SK-MEL-5 (cell line): ENCODE data around the genes FIBCD1 and NUP214.

GRCh38 chr9:130938173-130938320 is 1.0 kb downstream of the FIBCD1 start:
RAMPAGE:
- cytosol, long total RNA = no peak
- long total RNA = no peak
- nucleus, long total RNA = no peak

RAMPAGE:
- cytosol, long total RNA = no peak
- long total RNA = no peak
- nucleus, long total RNA = no peak
Observed at GRCh38 chr9:130938321-130939523, at the start of gene FIBCD1. Gene FIBCD1, minus strand, starts transcription at chr9:130939247.

GRCh38 chr9:131012327-131012860 is 3.4 kb downstream of the LAMC3 start:
RAMPAGE:
- cytosol, long total RNA = no peak
- long total RNA = no peak
- nucleus, long total RNA = no peak

DNA sequence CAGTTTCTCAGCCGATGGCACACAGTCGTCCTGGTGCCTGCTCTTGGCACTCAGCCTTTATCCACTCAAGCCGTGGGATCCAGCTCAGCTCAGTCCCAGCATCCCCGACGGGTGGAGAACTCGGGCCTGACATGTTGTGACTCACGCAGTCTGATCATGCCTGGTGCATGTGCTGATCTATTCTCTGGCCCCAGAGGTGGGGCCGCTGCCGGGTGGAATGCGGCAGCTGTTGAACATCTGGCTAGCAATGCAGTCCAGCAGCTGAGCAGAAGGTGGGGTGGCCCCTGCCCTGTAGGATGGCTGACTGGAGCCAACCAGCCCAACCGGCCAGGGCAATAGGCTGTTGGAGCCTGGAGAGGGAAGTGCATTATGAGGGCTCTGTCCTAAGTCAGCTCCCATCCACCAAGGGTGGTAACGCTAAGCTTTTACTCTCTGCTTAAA is 1.7 kb upstream of the AIF1L start:
RAMPAGE:
- cytosol, long total RNA = no peak
- long total RNA = no peak
- nucleus, long total RNA = no peak

GRCh38 chr9:131125081-131125747 is at the start of gene NUP214:
Gene NUP214, plus strand, starts transcription at chr9:131125586.
RAMPAGE:
- cytosol, long total RNA = no peak
- long total RNA = no peak
- nucleus, long total RNA = start-site peak on the plus strand at chr9:131125625-131125643, 145 and 79 reads in 2 replicates

RAMPAGE:
- cytosol, long total RNA = no peak
- long total RNA = no peak
- nucleus, long total RNA = no peak
Observed at GRCh38 chr9:131191647-131192543, 66.5 kb downstream of the NUP214 start.

DNA sequence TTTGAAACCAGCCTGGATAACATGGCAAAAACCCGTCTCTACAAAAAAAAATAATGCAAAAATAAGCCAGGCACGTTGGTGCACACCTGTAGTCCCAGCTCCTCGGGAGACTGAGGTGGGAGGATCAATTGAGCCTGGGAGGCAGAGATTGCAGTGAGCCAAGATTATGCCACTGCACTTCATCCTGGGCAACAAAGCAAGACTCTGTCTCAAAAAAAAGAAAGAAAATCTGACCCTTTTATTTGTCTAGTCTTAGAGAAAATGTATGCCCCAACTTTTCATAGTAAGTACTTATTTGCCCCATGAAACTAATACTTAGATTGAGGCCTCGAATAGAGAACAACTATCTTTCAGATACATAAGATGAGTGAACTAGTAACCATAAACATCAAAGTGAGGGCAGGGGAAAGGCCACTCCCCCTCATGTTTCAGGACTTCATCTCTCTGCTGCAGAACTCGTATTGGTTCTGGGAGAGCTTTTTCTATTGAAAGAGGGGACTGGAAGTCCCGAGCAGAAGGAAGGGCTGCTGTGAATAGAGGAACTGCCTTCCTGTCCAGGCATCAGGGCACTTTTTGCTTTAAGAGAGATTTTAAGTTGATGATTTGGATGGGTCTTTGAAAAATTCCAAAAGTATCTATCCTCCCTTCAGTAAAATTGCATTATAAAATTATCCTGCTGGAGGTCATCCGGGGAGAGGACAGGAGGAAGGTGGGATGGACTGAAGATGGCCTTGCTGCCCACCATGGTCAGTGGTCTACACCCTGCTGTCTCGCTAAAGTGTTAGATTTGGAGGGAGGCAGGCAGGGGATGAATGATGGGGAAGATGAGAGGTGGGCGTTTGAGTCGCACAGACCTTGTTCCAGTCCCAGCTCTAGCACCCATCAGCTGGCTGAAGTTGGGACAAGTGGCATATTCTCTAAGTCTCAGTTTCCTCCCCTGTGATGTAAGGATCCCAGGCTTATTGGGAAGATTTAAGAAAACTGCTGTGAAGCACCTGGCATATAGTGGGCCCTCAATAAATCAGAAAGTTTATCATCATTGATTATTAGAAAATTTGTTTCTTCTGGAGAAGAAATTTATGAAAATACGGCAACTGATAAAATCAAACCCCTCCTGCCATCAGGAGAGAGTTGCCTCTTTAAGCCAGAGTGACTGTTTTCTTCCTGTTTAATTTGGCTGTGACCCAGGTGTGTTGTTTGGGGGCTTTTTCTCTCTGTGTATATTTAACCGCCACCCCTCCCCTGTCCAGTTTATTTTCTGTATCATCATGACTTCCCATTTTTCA is 50.7 kb downstream of the FAM78A start:
RAMPAGE:
- cytosol, long total RNA = no peak
- long total RNA = no peak
- nucleus, long total RNA = no peak

DNA sequence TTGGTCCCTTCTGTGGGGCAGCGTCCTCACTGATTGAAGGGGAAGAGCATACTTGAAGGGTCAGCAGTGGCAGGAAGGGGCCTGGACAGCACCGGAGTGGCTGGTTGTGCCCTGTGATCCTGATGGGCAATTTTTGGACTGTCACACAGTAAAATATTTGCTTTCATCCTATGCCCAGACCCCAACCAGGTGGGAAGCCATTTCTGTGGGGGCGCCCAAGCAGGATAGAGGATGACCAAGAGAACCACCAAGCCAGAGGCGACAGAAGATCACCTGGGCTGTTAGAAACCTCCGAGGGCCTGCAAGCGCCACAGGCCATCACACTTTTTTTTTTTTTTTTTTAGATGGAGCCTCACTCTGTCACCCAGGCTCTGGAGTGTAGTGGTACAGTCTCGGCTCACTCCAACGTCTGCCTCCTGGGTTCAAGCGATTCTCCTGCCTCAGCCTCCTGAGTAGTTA is 21.2 kb downstream of the FAM78A start:
RAMPAGE:
- cytosol, long total RNA = no peak
- long total RNA = no peak
- nucleus, long total RNA = no peak

GRCh38 chr9:131299159-131299882 is 9.8 kb downstream of the PLPP7 start:
RAMPAGE:
- cytosol, long total RNA = no peak
- long total RNA = no peak
- nucleus, long total RNA = no peak

GRCh38 chr9:131395064-131395934 is 1.4 kb downstream of the PRRC2B start:
RAMPAGE:
- cytosol, long total RNA = no peak
- long total RNA = no peak
- nucleus, long total RNA = no peak

RAMPAGE:
- cytosol, long total RNA = no peak
- long total RNA = no peak
- nucleus, long total RNA = no peak
Observed at GRCh38 chr9:131407012-131408351, 13.6 kb downstream of the PRRC2B start.

DNA sequence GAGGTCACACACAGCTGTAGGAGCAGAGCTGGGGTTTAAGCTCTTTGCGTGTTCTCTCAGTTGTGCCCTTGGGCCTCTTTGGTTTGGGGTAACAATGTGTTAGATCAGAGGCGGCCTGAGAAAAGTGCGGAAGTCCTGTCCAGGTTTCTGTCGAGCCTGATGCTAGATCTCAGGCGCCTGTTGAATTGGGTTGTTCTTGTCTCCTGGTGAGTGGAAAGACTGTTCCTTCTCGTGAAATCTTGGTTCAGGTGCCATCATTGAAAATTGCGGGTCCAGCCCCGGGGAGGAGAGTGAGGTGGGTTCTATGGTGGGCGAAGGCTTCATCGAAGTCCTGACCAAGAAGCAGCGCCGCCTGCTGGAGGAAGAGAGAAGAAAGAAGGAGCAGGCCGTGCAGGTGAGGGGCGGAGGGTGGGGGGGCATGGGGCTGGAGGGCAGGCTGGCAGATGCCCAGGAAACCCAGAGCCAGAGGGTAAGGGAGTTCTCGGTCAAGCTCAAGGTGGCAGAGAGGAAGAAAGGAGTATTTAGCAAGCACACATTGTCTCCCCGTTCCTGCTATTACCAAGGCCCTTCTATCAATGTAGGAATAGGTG is 24.4 kb upstream of the POMT1 start:
RAMPAGE:
- cytosol, long total RNA = no peak
- long total RNA = no peak
- nucleus, long total RNA = no peak

DNA sequence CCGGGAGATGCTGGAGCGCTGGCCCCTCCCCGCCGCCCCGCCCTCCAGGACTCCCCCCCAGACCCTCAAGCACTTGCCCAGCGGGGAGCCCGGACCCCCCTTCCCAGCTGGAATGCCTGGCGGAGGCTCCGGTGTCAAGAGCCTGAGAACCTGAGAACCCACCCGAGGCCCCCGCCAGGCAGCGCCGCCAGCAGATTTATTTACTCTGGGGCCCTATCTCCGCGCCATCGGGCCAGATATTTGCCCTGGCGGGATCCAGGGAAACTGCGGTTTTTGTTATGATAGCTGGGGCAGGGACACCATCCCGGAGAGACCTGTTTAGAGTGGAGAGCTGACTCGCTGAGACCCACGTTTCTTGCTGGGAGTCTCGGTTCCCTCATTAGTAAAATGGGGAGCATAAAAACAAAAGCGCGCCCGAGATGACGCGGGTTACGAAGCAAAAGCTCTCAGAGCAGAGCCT is 1.3 kb downstream of the PRRT1B start:
RAMPAGE:
- cytosol, long total RNA = no peak
- long total RNA = no peak
- nucleus, long total RNA = no peak

GRCh38 chr9:131554259-131554604 is 8.9 kb downstream of the PRRT1B start:
RAMPAGE:
- cytosol, long total RNA = no peak
- long total RNA = no peak
- nucleus, long total RNA = no peak

GRCh38 chr9:131578291-131579572 is 33.4 kb downstream of the PRRT1B start:
RAMPAGE:
- cytosol, long total RNA = no peak
- long total RNA = no peak
- nucleus, long total RNA = no peak

DNA sequence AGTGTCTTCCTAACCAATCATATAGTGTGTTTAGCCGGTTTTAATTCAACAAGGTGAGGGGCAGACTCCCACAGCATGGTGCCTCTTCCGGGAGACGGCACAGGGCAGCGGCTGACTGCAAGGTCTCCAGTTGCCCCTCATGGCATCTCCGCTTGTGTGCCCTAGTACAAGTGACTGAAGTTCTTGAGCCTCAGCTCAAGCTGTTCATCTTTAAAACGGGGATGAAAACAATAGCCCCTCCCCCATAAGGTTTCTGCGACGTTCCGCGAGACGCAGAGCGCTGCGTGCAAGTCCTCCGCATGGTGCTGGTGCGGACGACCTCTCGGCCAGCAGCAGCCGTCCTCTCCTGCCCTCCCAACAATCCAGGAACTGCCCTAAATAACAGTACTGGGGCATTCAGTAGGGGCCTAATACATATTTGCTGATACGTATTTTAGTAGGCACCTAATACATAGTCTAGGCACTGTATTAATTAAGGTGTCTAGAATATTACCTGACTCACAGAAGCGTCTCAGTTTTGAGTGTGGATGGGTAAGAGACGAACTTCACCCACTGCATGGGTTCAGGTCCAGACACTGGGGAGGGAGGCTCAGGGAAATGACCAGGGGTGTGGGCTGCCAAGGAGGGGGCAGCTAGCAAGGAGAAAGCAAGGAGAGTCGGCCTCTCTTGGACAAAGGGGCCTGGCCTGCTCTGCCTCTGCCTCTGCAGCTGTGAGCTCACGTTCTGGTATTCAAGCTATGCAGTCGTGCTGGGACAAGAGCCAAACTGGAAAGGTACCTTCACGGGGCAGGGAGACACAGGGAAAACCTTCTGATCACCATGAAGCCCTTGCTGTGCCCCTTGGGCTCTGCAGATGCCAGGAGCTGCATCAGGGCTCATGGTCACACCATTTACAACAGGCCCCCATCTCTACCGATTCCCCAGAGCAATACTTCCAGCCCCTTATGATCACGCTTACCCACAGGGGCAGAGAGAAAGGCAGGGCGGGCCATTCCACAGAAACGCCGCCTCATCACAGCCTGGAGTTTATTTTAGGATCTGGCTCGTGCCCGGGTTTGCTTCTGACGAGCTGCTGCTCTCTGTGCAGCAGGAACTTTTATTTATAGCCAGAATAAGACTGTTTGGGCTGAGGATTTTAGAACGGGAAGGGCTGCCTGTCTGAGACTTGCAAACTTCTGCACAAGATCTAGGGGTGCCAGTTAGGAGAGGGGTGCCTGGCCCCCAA is 63.0 kb downstream of the PRRT1B start:
RAMPAGE:
- cytosol, long total RNA = no peak
- long total RNA = no peak
- nucleus, long total RNA = no peak

DNA sequence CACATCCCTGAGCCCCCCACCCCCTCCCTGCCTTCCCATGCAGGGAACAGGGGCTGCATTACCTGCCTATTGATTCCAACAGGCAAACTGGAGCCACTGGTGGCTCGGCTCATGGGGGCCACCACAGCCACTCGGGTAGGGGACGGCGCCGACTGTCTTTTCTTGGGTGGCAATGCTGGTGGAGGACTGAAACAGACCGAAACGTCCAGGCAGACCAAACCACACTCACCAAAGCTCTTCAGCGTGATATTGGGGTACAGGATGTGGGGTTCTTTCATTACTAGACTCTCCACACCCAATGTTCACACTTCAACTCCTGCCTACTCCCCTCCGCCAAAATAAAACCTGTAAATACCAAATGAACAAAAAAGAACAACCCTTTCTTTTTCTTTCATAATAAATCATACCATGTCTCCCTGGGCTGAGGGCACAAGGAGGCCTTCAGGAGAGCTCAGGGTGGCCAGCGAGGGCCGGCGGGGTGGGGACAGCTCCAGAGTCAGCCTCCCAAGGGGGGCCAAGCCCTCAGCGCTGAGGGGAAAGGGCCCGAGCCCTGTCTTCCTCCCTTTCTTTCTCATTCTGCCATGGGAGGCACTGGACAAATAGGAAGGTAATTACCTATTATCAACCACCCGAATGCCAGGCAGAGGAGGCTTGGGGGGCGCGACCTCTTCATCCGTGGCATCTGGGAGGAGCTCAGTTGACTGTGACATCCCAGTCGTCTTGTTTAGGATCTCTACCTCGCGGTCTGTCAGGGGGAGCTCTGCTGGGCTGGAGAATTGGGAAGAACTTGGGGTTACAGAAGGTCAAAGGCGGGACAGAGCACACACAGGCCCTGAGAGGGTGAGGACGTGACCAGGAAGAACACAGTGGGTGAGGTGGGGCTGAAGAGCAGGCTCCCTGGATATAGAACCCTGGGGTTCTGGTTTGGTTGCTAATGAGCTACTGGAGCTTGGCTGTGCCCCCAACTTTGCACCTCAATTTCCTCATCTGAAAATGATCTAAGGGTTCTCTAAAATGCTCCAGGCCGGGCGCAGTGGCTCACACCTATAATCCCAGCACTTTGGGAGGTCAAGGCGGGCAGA is 83.5 kb downstream of the PRRT1B start:
RAMPAGE:
- cytosol, long total RNA = no peak
- long total RNA = no peak
- nucleus, long total RNA = no peak

GRCh38 chr9:131635055-131635707 is 89.9 kb downstream of the PRRT1B start:
RAMPAGE:
- cytosol, long total RNA = no peak
- long total RNA = no peak
- nucleus, long total RNA = no peak

RAMPAGE:
- cytosol, long total RNA = no peak
- long total RNA = no peak
- nucleus, long total RNA = no peak
Observed at GRCh38 chr9:131705625-131706327, 34.1 kb downstream of the RAPGEF1 start.

DNA sequence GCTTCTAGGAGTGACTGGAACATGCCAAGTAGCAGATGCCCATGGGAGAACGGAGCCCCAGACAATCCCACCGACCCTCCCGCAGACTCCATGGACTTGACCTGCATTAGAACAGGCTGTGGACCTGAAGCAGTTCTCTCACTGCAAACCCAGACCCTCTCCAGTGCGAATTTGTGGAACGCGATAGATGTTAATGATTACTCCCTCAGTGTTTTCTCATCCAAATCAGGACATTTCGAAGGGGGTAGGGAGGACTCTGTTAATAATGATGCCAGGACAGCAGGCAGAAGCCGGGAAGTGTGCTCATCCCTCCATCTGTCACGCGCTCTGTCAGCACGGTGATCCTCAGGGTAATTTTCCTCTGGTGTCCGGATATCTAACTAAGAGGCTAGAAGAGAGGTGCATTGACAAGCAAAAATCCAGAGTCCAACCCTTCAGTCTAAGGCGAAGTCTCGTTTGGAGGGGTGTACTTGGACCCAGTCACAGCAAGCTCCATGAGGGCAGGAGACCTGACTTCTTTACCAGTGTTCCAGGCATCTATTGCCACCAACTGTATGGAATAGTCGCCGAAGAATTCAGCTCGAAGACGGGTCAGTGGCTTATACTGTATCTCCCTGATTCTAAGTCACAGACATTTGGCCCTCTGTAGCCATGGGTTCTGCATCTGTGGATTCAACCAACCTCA is 18.7 kb downstream of the RAPGEF1 start:
RAMPAGE:
- cytosol, long total RNA = no peak
- long total RNA = no peak
- nucleus, long total RNA = no peak